Measurements from ENCODE around the genes SCN2B, MPZL3, MPZL2 and HYOU1.

- RRBS: no CpG with 5 or more reads among the region's 7 CpGs
CAGE:
- cytosol, long polyA plus RNA: no peak
- long polyA plus RNA: no peak
- nucleus, long polyA plus RNA: no peak
Measured at GRCh38 chr11:118176358-118176774, at the start of gene SCN2B. Gene SCN2B, minus strand, starts transcription at chr11:118176639.

GRCh38 chr11:118199161-118199451, 22.7 kb upstream of the SCN2B start:
- RRBS: no CpG with 5 or more reads among the region's 5 CpGs
CAGE:
- cytosol, long polyA plus RNA: no peak
- long polyA plus RNA: no peak
- nucleus, long polyA plus RNA: no peak

DNA sequence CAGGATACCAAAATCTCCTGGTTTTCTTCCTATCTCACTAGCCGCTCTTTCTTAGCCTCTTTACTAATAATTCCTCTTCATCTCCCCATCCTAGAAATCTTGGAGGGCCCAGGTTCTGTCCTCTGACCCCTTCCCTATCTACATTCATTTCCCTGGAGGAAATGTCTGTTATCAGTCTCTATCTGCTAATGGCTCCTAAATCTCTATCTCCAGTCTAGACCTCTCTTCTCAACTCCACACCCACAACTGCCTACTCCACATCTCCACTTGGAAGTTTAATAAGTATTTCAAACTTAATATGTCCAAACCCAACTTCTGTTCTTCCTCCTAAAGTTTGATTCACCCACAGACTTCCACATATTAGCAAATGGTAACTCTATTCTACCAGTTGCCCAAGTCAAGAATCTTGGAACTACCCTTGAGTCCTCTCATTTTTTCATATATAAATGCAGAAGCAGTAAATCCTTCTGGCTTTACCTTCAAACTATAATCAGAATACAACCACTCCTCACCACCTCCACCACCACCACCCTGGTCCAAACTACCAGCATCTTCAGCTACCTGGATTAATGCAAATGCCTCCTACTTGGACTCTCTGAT, 6.6 kb upstream of the JAML start:
- RRBS: no CpG with 5 or more reads among the region's 1 CpG
CAGE:
- cytosol, long polyA plus RNA: no peak
- long polyA plus RNA: no peak
- nucleus, long polyA plus RNA: no peak

DNA sequence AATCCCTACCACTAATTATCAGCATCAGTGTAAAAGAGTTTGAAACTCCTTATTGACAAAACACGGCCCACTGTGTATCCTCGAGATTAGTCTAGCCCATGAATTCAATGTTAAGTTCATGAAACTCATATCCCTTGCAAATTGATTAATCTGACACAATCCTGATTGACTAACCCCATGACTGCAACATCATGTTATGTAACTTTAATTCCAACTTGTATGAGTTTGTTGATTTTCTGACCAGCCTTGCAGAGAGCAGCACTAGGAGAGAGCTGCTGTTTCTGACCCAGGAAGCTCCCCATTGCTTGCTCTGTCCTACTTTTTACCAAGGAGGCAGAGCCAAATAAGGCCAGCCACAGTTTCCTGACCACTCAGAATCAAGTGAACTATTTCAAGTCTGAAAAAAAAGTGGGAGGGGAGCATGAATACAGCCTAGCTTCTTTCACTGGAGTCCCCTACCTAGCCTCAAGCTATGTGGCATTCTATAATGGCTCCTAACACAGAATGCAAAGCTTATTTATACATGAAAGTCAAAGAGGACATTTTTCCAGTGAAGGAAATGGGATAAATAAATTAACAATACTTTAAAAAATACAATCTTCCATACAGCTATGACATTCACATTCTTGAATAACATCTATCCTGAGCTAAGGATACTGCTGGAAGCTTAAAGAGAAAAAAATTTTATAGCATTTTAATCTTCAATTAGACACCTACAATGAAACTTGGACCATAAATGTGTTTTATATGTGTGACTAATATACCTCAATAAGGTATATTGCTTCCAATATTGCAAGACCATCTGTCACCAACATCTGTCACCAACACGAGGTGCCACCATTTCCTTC, 13.1 kb downstream of the MPZL3 start:
- RRBS: no CpG with 5 or more reads among the region's 3 CpGs
CAGE:
- cytosol, long polyA plus RNA: no peak
- long polyA plus RNA: no peak
- nucleus, long polyA plus RNA: no peak

GRCh38 chr11:118251675-118252609, at the start of gene MPZL3:
Gene MPZL3, minus strand, starts transcription at chr11:118252365.
- RRBS: 5% methylated on average over 4 of the region's 32 CpGs
CAGE:
- cytosol, long polyA plus RNA: start-site peak on the plus strand at chr11:118252178-118252207, 24 reads; start-site peak on the minus strand at chr11:118252300-118252349, 113 reads
- long polyA plus RNA: start-site peak on the plus strand at chr11:118252178-118252241, 12 and 15 reads in 2 replicates
- nucleus, long polyA plus RNA: start-site peak on the plus strand at chr11:118252186-118252193, 11 reads; start-site peak on the minus strand at chr11:118252315-118252329, 20 reads

GRCh38 chr11:118263969-118264797, at the start of gene MPZL2:
Gene MPZL2, minus strand, starts transcription at chr11:118264297.
- RRBS: 5% methylated on average over 5 of the region's 21 CpGs
CAGE:
- cytosol, long polyA plus RNA: start-site peak on the minus strand at chr11:118264180-118264209, 5 reads; start-site peak on the minus strand at chr11:118264282-118264307, 6 reads; start-site peak on the minus strand at chr11:118264431-118264451, 5 reads
- long polyA plus RNA: no peak
- nucleus, long polyA plus RNA: start-site peak on the minus strand at chr11:118264288-118264299, 9 reads; start-site peak on the minus strand at chr11:118264367-118264464, 12 reads

GRCh38 chr11:118291685-118292169, 12.8 kb upstream of the CD3E start:
- RRBS: no CpG with 5 or more reads among the region's 7 CpGs
CAGE:
- cytosol, long polyA plus RNA: no peak
- long polyA plus RNA: no peak
- nucleus, long polyA plus RNA: no peak

DNA sequence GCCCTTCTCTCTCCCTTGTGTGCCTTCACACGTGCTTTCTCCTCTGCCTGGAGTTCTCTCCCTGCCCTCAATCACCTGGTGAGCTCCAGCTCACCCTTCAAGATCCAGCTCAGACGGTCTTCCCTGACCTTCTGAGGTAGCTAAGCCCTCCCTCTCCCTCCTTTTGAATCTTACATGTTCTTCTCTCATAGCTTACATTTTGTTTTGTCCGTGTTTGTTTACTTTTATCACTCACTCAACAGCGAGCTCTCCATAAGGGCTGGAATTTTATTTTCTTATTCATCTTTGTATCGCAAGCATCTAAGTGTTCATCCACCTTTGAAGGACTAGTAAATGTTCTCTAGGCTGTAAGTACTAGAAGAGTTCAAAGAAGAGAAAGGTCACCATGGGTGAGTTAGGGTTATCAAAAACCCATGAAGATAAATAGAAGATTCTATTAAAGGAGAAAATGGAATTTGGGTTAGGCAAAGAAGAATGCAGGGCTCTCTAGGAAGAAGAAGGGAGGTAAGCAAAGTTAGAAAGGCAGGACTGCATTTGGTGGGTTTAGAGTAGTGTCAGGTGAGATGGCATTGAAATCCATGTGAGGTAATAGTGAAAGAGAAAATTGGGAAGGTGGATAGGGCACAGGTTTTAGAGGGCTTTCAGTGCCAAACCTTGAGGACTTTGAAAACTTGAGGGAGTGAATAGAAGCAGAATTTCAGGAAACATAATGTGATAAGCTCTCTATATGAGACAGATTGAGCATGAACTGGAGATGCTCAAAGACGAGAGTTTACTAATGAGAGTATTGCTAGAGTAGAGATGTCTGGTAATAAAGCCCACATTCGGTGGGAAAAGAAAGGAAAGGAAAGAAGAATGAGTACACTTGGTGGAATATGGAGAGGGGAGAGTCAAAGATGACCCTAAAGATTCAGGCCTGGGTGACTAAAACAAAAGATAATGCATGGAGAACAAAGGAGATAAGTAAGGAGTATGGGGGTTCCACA, 16.6 kb upstream of the TTC36 start:
- RRBS: no CpG with 5 or more reads among the region's 7 CpGs
CAGE:
- cytosol, long polyA plus RNA: no peak
- long polyA plus RNA: no peak
- nucleus, long polyA plus RNA: no peak

DNA sequence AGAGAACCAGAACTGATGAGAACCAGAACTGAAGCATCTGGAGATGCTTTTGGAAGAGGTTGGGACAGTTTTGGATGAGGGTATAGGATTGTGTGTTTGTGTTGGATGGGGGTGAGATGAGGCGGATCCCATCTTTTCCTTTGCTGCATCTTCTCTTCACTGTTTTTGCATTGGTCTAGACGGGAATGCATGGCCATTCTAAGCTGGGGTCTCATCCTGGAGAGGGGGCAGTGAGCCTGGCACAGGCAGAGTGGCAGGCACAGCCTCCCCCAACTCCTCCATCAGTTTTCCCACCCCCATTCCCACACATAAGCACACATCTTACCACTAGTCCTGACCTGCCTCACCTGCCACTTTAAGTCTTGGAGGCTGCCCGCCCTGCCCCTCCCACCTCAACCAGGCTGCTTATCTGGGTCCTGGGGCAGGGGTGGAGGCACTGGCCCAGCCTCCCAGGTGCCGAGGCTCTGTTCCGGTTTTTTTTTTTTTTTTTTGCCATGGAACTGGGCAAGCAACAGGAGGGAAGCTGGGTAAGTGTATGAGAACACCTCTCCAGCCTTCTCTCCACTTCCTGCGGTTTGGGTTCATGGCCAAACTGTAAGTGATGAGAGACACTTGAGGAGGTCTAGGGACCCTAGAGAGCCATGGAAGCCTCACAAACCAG, 22.3 kb downstream of the PHLDB1 start:
- RRBS: no CpG with 5 or more reads among the region's 6 CpGs
CAGE:
- cytosol, long polyA plus RNA: no peak
- long polyA plus RNA: no peak
- nucleus, long polyA plus RNA: no peak

DNA sequence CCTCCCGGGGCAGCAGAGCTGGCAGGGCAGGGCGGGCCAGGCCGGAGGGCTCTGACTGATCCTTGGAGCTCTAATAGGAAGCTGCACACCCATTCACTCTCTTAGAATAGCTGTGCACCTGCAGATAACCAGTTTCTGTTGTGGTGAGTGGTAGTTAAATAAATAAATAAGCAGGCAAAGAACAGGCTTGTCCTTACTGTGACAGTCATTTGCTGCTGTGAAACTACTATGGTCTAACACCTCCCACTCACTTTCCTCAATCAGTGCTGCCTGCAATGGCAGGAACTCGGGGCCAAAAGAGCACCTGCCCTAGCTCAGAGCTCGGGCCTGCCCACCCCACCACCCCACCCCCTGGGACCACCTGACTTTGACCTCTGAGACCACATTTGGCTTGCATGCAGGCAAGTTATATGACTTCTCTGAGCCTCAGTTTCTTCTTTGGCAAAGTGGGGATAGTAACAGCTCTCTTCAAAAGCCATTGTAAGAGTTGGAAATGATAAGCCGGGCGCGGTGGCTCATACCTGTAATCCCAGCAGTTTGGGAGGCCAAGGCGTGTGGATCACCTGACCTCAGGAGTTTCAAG, 16.4 kb upstream of the TREH start:
- RRBS: 98% methylated on average over 3 of the region's 9 CpGs
CAGE:
- cytosol, long polyA plus RNA: no peak
- long polyA plus RNA: no peak
- nucleus, long polyA plus RNA: no peak

GRCh38 chr11:118822949-118823317, 32.0 kb upstream of the DDX6 start:
- RRBS: no CpG with 5 or more reads among the region's 4 CpGs
CAGE:
- cytosol, long polyA plus RNA: no peak
- long polyA plus RNA: no peak
- nucleus, long polyA plus RNA: no peak

GRCh38 chr11:118910973-118911939, 14.5 kb downstream of the BCL9L start:
- RRBS: 4% methylated on average over 4 of the region's 30 CpGs
CAGE:
- cytosol, long polyA plus RNA: no peak
- long polyA plus RNA: no peak
- nucleus, long polyA plus RNA: no peak

DNA sequence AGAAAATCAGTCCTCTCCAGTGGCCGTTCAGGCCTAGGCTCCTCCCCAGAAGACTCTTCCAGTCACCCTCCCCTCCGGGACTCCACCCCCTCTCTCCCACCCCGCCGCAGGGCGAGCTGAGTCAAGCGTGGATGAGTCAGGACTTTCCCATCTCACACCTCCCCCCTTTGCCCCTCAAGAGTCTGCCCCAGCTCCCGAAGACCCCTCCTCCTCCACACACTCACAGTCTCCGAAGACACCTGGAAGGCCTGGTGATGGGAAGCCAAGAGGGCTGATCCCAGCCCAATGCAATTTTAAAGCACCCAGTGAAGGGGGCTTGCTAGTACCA, 13.8 kb downstream of the BCL9L start:
- RRBS: no CpG with 5 or more reads among the region's 8 CpGs
CAGE:
- cytosol, long polyA plus RNA: no peak
- long polyA plus RNA: no peak
- nucleus, long polyA plus RNA: no peak

GRCh38 chr11:118915700-118916345, 9.9 kb downstream of the BCL9L start:
- RRBS: no CpG with 5 or more reads among the region's 5 CpGs
CAGE:
- cytosol, long polyA plus RNA: no peak
- long polyA plus RNA: no peak
- nucleus, long polyA plus RNA: no peak

- RRBS: no CpG with 5 or more reads among the region's 3 CpGs
CAGE:
- cytosol, long polyA plus RNA: no peak
- long polyA plus RNA: no peak
- nucleus, long polyA plus RNA: no peak
Measured at GRCh38 chr11:118924253-118924533, 1.5 kb downstream of the BCL9L start.

GRCh38 chr11:118924900-118925708, 622 bp downstream of the BCL9L start:
- RRBS: under 1% methylated on average over 8 of the region's 48 CpGs
CAGE:
- cytosol, long polyA plus RNA: no peak
- long polyA plus RNA: no peak
- nucleus, long polyA plus RNA: no peak

DNA sequence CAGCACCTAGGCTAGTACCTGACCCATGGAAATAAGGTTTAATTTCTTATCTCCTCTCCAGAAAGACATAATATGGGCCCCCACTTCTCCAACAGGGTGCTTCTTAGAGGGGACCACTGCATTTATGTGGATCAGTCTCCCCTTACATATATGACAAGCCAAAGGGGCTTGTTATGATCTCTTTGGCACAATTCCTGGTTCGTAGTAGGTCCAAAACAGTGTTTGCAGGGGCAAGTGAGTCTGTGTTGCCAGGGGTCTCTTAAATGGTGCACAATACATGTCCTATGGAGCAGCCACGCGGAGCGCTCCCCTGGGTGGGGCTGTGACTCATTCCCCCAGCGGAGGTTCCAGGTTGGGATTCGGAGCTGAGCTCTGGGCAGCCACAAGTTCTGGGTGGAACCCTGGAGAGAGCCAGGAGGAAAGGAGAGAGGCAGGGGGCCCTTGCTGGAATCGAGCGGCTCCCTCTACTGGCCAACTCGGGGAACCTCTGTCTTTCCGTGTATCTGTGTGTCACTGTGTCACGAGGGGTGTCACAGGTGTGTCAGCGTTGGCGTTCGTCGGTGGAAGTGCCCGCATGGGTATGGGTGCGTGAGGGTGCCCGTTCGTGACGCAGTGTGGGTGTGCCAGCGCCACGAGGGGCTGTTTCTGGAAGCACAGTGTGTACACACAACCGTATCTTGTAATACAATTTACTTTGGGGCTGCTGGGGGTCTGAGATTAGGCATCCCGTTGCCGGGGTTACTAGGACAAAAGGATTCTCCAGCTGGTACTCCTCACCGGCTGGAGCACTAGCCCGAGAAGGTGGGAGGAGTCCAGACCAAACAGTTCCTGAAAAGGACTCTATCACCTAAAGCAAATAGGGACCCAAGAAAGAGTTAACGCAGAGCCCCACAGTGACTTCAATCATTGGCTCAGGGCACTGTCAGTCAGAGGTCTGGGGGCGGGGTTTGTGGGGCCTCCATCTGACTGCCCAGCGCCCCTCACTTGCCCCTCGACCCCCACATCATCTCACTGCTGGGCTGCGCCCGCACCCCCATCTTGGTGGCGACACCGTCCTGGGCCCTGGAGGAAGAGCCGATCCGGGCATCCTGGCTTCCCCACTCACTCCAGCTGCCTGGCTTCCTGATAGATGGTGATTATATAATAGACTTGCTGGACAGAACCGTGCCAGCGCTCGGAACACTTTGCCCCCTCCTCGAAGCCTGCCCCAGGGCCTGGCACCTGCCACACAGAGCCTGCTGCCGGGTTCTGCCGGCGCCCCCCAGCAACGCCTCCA, 2.5 kb upstream of the BCL9L start:
- RRBS: 0% methylated on average over 1 of the region's 45 CpGs
CAGE:
- cytosol, long polyA plus RNA: no peak
- long polyA plus RNA: no peak
- nucleus, long polyA plus RNA: no peak

DNA sequence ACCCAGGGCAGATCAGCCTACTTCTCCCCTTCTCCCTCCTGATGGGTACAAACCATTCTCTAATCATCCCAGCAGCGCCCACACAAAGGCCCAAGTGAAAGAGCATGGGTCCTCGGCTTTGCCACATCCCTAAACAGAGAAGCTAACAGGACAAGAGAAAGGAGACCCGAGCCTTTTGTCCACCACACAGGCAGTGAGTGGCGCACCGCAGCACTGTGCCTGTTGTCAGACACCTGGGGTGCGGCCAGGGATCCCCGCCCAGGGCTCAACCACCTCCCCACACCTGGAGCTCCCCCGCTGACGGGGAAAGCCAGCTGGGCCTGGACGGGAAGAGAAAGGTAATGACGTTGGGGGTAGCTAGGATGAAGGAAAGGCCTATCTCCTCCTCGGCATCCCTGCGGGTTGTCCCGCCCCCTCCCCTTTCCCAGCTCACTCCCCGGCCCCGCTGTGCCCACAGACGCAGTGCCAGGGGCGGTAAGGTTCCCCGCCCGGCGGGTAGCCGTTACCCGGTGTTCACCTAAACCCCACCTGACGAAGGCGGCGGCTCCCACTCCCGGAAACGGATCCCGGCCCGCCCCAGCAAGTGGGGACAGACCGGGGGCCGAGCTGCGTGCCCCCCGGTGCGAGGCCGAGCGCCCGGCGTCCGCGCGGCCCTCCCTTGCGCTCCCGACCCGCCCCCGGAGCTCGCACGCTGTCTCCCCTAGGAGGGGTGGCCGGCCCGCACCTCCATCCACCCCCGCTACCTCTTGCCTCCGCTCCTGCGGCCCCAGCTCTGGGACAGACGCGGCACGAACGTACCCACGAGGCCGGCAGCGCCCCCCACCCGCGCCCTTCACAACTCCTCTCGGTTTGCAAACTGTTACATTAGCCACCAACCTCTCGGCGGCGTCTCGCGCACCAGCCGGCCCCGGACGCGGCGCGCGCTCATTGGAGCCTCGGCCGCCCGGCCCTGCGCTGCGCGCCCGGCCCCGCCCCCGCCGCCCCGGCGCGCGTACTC, at the start of gene HYOU1:
Gene HYOU1 (minus strand): TSS at position 929 of the 997 bp plus-strand sequence.
- RRBS: 1% methylated on average over 53 of the region's 89 CpGs
CAGE:
- cytosol, long polyA plus RNA: start-site peak on the minus strand centred at position 851 of the sequence, 157 bp wide, 1,572 reads
- long polyA plus RNA: start-site peak on the minus strand centred at position 851 of the sequence, 157 bp wide, 1,715 and 1,385 reads in 2 replicates
- nucleus, long polyA plus RNA: start-site peak on the minus strand centred at position 850 of the sequence, 109 bp wide, 952 reads

- RRBS: no CpG with 5 or more reads among the region's 6 CpGs
CAGE:
- cytosol, long polyA plus RNA: no peak
- long polyA plus RNA: no peak
- nucleus, long polyA plus RNA: no peak
Measured at GRCh38 chr11:119081689-119082352, 2.9 kb upstream of the HMBS start.

GRCh38 chr11:119103131-119103440, 1.4 kb upstream of the DPAGT1 start:
- RRBS: no CpG with 5 or more reads among the region's 11 CpGs
CAGE:
- cytosol, long polyA plus RNA: no peak
- long polyA plus RNA: no peak
- nucleus, long polyA plus RNA: no peak